ENCODE measurements around a stretch of chr11.

- RRBS: no CpG with 5 or more reads among the region's 12 CpGs
Measured at GRCh38 chr11:18615435-18616393, 16.1 kb downstream of the MISFA start.

DNA sequence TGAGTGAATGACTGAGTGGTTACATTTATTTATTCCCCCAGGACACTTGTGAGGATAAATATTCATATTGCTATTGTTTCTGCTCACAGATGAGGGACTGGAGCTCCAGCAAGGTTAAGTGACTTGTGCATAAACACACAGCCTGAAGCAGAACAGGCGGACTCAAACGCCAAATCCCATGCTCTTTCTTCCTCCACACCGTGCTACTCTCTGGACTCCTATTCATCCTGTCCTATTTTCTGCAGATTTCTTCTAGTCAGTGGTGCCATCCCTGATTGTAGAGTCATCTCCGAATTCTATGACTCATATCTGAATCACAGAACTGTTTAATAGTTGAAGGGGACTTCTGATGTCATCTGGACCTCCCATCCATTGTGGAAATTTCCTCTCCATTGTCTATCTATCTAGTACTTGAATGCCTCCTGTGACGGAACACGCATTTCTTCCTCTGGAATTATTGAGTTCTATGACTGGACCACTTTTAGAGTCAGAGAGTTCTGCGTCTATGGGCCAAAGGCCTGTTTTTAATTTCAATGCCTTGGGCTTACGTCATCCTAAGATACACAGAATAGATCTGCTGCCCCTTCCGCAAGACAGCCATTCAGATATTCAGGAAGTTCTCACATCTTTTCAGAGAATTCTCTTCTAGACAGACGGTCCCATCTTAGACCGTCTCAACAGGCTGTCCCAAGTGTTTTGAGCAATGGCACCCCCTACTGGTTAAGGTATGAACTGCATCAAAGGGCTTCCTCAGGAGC is 27.7 kb downstream of the PTPN5 start:
- RRBS: no CpG with 5 or more reads among the region's 11 CpGs

GRCh38 chr11:19225184-19225706 is 15.5 kb downstream of the E2F8 start:
- RRBS: no CpG with 5 or more reads among the region's 9 CpGs

DNA sequence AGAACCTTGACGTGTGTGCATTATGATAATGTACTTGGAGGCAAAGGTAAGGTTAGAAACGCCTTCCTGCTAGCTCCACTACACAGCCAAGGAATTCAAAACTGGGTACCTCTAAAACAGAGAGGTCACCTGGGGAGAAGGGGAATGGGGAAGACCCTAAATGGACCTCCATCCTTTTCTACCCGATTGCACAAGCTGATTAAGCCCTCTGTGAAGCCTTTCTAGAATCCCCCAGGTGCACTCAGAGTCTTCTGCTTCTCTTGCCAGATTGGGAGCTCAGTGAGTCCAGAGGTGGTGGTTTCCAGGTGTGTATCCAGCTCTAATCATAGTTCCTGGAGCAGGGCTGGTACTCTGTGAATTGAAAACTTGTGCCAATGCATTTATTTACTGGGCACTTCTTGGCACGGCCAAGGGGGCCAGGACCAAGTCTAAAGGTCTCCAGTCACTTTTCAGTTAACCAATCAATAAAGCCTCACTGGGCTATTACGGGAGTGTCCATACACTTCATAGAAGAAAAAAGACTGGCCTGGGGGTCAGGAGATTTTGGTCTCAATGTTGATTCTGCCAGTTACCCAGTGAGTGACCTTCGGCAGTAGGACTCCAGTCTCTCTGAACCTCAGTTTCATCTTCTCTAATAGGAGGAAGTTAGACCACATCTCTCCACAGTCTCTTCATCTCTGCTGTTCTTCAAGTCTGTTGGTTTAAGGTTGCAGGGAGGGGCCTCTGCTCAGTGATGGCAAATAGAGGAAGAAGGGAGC is 188.3 kb upstream of the E2F8 start:
- RRBS: no CpG with 5 or more reads among the region's 6 CpGs

DNA sequence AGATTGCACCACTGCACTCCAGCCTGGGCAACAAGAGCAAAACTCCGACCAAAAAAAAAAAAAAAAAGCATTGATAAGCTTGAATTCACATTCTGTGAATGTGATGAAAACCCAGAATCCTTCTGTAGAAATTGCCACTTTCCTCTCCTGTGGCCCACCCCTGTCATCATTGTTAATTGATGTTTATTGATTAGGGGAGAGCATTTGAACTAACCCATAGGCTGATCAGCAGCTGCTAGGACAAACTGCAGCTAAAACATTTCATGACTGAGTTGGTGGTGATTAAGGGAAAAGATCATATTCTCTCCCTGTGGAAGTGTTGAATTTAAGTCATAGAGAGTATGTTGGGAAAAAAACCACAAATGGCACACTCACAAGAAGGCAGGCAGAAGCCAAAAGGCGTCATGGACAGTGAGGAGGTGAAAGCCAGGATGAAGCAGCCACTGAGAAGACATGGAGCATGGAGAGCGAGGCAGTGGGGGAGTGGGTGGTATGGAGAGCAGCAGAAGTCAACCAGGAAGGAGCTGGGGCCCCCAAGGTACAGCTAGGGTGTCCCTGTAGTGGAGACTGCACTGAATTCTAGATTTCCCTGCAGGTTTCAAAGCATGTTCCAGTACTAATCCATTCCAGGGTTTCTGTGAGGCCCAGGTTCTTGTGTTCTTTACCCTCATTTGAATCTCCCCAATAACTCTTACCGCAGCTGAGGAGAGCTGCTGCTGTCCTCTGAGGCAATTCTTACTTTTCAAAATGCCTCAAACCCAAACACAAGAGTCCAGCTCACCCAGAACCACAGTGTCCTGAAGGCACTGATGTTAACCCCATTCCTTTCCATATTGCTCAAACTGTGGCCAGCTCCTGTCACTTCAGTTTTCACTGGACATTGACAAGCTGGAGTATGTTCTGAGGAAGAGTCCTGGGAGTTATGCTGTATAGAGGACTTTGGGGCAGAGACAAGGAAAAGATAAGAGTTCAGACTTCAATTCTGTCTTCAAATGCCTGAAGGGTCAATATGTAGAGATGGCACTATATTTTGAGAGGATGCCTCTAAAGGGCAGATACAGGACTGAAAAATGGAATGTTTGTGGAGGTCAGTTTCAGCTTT is 191.8 kb upstream of the E2F8 start:
- RRBS: no CpG with 5 or more reads among the region's 4 CpGs

- RRBS: no CpG with 5 or more reads among the region's 6 CpGs
Measured at GRCh38 chr11:19440874-19441498, 200.2 kb upstream of the E2F8 start.

DNA sequence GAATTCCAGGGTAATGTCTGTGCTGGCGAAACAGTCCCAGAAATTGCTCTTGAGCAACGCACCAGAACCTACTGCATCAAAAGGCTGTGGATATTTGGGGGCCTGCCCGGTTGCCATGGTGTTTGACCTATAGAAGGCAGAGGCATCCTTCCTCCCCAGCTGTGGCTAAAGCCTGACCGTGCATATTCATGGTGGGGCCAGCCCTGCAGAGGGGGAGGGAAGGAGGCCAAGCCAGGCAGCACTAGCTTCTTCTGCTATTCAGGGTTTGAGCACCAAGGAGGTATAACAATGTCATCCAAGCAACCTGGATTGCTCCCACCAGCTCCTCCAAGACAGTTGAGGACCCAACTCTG is 215.0 kb upstream of the E2F8 start:
- RRBS: no CpG with 5 or more reads among the region's 4 CpGs

- RRBS: no CpG with 5 or more reads among the region's 6 CpGs
Measured at GRCh38 chr11:19659987-19660634, 52.5 kb upstream of the NAV2 start.

DNA sequence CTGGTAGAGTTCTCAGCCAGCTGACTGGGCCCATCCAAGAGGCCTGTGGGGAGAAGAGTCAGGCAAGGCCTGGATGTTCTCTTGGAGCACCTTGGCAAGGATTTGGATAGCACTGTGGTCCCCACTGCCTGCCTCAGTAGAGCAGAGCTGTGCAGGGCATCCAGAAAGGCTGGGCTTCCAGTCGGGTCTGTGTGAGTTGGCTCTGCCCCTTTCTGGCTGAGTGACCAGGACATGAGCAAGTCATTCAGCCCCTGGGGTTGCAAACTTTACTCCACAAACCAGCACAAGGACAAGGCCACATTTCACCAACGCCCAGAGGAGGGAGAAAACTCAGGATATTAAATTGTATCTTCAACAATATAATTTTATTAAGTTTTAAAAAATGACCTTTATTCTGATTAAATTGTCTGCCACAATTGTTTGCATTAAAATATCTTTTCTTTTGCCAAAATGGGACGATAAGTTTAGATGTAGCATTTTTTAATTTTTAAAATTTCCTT is 29.1 kb upstream of the NAV2 start:
- RRBS: no CpG with 5 or more reads among the region's 3 CpGs

DNA sequence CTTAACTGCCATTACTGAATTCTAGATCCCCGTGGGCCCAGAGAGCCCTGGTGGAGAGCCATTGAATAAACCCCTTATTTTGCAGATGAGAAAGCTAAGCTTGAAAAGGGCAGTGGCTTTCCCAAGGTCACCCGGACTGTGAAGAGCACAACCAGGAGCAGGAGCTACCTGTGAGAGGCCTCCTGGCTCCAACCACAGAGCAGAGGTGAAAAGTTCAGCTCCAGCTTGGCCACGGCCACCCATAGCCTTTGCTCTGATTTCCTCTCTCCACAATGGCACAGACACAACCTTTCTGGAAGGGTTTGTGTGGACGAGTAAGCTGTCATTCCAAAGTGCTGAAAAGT is 14.3 kb upstream of the NAV2 start:
- RRBS: no CpG with 5 or more reads among the region's 4 CpGs

- RRBS: no CpG with 5 or more reads among the region's 3 CpGs
Measured at GRCh38 chr11:19753851-19754212, 41.2 kb downstream of the NAV2 start.

GRCh38 chr11:19777311-19778210 is 64.9 kb downstream of the NAV2 start:
- RRBS: 0% methylated on average over 4 of the region's 41 CpGs

DNA sequence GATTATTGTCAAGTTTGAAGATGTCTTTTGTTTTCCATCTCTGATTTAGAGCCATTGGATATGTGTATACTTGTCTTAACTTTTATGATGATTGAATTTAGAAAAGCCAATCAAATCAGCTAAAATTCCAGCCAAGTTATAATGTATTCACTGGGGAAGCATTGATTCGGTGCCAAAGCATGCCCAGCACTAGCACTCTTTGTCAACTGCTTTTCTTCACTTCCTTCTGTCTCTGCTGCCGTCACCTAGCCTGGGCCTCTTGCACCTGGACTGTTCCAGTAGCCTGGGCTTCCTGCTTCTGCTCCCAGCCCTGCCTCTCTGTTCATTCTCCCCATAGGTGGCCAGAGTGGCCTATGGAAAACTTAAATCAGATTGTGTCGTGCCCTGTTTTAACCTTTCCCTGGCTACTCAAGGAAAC is 80.7 kb downstream of the NAV2 start:
- RRBS: no CpG with 5 or more reads among the region's 3 CpGs

DNA sequence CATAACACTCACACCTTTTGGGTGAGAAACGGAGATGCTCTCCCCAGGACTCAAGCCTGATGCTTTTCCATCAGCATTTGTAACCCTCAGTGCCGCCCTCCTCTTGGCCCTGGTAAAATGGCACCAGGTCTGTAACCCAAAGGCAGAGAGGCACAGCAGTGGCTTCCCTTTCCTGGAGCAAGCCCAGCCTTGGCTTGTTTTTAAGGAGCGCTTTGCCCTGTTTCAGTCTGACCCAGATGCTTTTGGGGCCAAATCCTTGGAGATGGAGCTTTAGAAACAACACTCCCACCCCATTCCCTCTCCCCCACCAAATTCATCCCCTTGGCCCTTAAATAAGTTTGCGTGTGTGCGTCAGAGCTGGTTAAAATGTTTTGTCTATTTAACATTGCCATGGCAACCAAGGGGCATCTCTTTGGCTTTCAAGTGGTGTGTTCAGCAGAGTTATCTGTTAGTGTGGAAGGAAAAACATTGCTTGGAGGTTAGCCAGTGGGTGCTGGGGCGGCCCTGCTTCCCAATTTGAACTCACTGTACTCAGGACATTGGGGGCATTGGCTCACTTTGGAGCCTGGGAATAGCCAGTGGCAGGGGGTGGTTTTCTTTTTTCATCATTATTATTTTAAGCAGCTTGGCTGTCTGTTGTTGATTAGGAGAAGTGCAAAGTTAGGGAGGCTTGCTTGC is 134.2 kb downstream of the NAV2 start:
- RRBS: no CpG with 5 or more reads among the region's 6 CpGs

GRCh38 chr11:19979398-19980326 is 180.6 kb downstream of the DBX1 start:
- RRBS: no CpG with 5 or more reads among the region's 10 CpGs

GRCh38 chr11:20020204-20020564 is 140.1 kb downstream of the DBX1 start:
- RRBS: no CpG with 5 or more reads among the region's 3 CpGs

GRCh38 chr11:20044968-20045818 is 115.1 kb downstream of the DBX1 start:
- RRBS: no CpG with 5 or more reads among the region's 25 CpGs

DNA sequence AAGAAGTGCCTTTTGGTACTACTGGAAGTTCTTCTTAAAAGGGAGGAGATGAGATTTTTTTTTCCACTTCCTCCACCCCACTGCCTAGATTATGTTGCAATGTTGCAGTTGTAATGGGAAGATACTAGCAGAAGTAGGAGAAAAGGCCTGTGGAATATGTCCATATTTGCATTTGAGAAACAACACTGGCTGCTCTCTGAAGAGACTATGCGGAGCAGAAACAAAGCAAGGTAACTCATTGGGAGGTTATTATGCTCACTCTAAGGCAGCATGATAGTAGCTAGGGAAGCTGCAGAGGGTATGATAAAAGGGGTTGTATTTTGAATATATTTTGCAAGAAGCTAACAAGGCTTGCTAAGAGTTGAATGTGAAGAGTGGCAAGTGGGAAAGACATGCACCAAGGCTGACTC is 280.5 kb upstream of the ANO5 start:
- RRBS: no CpG with 5 or more reads among the region's 1 CpG

- RRBS: no CpG with 5 or more reads among the region's 4 CpGs
Measured at GRCh38 chr11:22677195-22677910, 10.9 kb downstream of the GAS2 start.

Measured in AG09319 (cell line).